Pulmonary artery (tissue), 1 donor: ENCODE measurements around a stretch of chr7.

DNA sequence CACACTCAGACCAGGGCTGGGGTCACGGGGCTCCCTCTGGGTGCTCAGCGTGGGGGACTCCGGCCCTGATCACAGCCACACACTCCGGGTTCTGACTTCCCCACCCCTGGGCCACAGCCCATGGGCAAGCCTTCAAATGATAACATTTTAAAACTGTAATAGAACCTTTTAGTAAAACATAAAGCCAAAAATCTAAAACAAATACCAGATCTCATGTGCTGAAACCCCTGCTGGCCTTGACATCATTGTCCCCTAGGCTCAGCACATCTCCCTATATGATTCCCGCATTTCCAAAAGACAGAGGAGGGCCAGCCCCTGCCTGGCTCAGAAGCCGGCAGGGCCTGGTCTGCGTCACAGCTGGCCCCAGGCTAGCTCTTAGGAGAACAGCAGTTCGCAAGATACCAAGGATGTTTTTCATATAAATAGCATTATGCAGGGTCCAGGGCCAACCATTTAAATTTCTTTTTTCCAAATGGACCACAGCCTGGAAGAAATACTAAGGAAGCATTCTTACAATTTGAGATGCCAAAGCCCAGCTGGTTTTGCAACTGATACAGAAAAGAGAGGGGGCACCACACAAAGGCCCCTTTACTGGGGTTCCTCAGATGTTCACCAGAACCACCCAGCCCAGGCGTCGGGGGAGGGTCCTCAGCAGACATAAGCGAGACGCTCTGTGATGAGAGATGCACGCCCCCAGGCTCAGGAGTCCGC, 3.2 kb downstream of the CRYGN start:
- PRO-cap: no peak

DNA sequence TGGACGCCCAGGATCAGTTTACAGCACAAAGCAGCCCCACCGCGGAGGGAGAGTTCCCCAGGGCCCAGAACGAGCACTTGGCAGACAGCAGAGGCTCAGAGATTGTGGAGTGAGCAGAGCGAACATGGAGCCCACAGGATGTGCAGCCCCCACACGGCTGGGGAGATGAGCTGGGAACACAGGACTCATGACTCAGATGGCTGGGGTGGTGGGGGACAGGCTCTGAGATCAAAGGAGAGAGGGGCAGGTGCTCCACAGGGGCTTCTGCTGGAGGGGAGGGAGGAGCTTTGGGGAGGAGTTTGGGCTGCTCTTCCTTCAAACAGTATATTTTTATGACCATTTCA, 757 bp upstream of the CRYGN start:
- PRO-cap: no peak

- PRO-cap: no peak
These were observed 26.2 kb upstream of the CRYGN start for GRCh38 chr7:151466074-151466656.

GRCh38 chr7:151472721-151473302, 32.9 kb upstream of the CRYGN start:
- PRO-cap: no peak

- PRO-cap: no peak
These were observed 25.2 kb downstream of the RHEB start for GRCh38 chr7:151494470-151494925.

DNA sequence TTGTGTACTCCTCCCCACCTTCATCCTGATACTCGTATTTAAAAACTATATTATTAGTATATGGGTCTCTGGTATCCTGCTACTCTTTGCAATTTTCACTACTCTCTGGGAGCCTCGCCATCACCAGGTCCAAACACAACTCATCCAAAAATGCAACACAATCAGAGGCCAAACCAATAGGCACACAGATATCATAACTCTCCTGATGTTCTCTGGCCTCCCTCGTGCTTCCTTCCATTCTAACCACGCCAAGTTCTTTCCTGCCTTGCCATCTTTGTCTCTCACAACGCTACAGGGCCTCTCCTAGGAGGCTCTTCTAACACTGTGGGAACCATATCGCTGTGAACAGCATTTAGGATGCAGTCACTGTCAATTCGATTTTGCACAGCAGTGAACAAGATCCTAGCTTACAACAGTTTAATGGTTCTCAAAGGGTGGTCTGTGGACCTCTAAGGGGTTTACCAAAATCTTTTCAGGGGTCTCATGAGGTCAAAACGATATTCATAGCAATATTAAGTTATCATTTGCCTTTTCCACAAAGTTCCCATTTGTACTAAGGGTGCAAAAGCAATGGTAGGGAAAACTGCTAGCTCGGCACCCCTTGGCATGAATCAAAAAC, 7.2 kb downstream of the RHEB start:
- PRO-cap: no peak

GRCh38 chr7:151669110-151670119, 149.7 kb upstream of the RHEB start:
- PRO-cap: no peak

DNA sequence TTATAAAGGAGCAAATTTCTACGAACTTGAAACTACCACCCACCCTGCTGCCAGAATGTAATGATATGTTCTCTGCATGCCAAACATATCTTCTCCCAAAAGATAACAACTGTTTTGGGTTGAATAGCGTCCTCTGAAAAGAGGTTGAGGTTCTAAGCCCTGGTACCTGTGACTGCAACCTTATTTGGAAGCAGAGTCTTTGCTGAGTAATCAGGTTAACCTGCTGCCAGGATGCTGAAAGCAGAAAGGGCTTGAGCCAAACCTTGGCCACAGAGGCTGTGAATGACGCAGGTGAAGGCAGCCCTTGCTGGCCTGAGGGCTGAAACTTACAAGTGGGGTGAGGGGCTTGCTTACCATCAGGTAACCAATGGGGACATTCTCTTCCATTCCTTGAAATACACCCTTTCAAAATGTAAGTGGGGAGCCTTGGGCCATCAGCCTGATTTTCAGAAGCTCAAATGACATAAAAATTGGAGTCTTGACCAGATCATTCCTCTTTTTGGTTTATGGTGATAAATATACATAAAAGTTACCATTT, 151.9 kb upstream of the RHEB start:
- PRO-cap: no peak

DNA sequence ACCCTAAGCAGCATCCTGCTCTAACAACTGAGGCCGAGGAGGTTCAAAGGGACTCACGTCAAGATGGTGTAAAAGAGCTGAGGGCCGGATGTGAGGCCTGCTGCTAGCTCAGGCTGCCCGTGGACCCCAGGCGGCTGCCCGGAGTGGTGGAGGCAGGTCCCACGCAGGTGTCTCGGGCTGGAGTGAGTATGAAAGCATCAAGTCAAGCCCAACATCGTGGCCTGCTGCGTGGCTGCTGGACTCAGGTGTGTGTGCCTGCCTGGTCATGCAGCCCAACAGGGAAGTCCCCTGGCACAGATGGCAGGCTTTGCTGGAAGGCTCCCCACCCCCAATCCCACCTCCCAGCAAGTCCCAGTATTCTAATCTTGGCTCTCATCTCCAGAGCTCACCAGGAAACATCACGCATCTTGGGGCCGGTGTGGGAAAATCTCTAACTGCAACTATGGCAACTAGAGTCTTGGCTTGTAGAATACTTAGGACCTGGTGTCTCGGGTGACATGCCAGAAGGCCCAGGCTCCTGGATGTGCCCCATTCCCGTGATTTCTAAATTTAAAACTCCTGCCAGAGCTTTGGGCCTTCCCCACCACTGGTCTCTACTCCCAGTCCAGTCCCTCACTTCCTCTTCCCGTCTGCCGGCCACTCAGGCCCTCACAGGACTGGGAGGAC, 86.0 kb downstream of the PRKAG2 start:
- PRO-cap: no peak

DNA sequence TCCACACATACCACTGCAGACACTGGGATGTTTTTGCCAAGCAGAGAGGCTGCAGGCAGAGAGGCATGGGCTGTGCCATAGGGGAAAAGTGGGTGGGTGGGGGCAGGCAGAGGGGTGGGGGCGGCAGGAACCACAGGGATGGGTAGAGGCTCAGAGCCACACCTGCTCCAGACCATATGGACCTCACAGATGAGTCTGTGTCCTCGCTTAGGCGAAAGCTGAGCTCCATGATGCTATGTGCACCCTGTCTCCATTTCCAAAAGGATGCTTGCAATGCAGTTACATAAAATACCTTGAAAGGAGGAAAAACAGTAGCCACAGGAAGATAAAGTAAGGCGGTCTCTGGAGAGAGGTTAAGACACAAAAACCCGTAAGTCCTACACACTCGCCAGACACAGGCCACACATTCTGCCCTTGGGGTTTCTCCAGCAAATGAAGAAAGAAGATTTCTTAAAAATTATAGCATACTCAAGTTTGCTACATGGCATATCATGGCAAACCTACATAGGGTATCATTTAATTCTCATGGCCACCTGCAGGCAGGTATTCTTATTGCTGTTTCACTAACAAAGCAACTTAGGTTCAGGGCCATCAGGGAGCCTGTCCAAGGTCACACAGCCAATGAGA, 21.2 kb downstream of the PRKAG2 start:
- PRO-cap: no peak

GRCh38 chr7:151875624-151876228, 1.2 kb downstream of the PRKAG2 start:
- PRO-cap: unidirectional peak, plus-strand start at chr7:151875691; bidirectional peak, plus-strand start at chr7:151876170, minus-strand start at chr7:151876045

DNA sequence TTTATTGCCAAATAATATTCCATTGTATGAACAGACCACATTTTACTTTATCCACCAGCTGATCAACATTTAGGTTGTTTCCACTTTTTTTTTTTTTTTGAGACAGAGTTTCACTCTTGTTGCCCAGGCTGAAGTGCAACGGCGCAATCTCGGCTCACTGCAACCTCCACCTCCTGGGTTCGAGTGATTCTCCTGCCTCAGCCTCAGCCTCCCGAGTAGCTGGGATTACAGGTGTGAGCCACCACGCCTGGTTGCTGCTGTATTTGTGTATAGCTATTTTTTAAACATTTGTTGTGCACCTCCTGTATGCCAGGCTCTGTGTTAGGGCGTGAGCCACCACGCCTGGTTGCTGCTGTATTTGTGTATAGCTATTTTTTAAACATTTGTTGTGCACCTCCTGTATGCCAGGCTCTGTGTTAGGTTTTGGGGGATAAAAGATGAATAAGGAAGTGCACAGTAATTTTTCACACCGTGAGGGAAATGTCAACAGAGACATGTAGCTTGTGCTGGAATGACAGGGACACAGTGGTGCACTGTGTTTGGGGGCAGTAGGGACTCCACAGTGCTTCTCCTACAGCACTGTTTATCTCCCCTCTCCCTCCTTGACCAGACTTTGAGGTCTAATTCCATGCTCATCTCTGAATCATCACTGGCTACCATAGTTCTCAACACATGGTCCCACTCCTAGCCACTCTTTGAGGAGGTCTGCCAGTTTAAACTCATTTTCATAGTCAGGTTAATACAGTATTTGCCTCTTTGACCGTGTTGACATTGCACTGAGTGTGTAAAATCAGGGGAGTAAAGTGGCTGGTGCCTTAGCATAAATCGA, 89.2 kb downstream of the GALNT11 start:
- PRO-cap: no peak

DNA sequence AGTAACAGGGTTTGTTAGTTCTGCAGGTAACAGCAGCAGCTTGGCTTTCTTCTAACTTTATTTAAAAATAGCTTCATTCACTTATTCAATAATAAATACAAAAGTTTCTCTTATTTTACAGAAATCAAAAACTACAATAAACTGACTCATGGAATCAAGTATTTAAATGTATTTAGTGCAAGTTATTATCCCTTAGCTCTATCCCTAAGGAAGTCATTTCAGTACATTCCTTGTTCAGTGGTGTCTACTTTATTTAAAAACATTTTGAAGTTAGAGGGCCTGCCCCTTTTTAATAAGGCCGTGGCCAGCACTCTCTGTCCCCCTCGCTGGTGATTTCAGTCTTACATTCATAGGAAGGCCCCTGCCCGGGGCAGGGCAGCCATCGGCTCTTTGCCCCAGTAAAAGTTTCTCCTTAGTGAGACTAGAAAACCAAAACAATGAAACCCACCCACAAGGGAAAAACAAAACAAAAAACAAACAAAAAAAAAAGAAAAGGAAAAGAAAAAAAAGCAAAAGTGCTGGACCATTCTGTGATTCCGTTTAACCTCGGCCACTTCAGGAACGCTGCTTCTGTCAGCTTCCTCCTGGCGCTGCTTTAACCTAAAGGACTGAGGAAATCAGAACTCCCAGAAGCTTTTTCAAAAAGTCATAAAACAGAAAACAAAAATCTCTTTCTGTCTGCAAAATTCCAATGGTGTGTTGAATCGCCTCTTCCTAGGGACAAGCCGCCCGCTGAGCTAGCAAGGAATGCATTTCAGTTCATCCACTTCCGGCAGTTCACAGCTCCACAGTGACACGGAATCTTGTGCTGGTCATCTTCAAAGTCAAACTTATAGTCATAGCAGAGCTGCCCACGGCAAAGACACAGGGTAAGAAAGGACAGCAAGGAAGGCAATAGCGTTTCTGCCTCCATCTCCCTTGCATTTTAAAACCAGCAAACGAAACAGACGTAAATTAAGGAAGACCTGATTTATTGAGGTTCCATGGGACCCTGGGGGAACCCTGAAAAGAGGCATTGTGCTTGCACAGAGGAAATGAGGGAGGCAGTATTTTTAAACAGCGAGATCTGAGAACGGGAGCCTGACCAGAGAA, 111.0 kb downstream of the GALNT11 start:
- PRO-cap: no peak

DNA sequence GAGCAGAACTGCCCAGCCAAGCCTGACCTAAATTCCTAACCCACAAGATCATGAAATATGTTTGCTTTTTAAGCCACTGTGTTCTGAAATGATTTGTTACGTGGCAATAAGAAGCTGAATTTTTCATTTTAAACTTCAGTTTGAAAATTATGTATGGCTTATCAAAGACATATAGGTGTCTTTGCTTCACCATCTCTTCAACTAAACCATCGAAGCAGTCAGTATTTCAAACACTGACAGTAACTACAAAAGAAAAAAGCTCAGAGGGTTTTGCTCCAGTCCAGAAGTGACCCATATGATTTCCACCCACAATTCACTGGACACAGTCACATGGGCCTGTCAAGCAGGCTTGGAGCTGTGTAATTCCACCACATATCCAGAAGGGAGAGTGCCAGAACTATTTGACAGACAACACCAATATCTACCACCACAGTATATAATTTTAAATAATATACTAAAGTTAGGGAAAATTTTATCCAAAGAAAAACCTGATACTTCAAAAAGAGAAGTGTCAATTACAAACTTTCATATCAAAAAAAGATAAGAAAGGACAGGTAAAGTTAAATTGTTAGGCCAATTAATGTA, 94.5 kb downstream of the KMT2C start:
- PRO-cap: no peak

DNA sequence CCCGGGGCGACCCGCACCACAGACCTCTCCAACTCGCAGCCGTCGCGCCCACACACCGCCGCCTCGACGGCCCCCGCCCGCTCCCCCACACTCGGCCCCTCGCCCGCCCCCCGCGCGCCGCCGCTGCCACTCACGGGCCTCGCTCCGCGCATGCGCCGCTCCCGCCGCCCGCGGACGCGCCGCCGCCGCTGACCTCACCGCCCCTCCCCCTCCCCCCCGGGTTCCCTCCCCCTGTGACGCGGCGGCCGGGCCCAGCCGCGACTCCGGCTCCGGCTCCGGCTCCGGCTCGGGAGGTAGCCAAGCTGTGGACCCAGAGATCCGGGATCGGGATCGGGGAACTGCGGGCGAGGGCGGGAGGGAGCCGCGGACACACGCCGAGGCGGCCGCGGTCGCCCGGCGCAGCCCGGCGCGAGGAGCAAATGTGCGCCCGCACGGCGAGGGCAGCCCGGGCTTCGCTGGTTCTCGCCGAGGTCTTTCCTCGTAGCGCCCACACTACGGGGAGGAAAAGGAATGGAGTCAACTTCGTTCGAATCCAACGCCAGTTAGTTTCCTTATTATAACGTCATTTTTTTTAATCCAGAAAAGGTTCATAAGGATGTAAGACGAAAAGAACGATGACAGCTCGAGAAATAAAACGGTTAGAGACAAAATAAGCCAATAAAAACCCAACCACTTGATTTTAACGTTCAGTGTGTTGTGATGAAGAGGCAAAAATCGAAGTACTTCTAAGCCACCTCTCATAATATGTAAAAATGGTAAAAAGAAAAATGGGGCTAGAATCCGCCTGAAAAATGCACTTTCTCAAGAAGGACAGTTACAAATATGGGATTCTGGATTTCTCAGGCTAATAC, 910 bp upstream of the KMT2C start:
- PRO-cap: bidirectional peak, plus-strand start at position 321 of the sequence, minus-strand start at position 65 of the sequence

DNA sequence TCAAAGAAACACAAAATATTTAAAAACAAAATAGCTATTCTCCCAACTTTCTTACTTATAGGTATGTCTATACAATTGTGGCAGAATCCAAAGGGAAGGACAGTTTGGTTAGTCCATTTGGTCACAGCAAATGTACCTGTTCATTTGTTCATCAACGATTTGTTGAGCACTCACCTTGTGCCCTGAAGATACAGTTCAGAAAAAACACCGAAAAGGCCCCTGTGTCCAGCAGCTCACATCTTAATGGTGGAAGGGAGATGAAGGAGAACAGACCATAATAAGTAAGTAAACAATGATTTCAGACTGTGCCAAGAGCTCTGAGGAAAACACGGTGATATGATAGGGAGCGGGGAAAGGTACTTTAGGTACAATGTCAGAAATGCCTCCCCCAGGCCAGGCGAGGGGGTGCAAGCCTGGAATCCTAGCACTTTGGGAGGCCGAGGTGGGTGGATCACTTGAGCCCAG, 24.6 kb upstream of the KMT2C start:
- PRO-cap: no peak

- PRO-cap: no peak
These were observed 646.0 kb upstream of the DPP6 start for GRCh38 chr7:153405979-153406891.

- PRO-cap: no peak
These were observed 618.9 kb upstream of the DPP6 start for GRCh38 chr7:153433262-153433639.

DNA sequence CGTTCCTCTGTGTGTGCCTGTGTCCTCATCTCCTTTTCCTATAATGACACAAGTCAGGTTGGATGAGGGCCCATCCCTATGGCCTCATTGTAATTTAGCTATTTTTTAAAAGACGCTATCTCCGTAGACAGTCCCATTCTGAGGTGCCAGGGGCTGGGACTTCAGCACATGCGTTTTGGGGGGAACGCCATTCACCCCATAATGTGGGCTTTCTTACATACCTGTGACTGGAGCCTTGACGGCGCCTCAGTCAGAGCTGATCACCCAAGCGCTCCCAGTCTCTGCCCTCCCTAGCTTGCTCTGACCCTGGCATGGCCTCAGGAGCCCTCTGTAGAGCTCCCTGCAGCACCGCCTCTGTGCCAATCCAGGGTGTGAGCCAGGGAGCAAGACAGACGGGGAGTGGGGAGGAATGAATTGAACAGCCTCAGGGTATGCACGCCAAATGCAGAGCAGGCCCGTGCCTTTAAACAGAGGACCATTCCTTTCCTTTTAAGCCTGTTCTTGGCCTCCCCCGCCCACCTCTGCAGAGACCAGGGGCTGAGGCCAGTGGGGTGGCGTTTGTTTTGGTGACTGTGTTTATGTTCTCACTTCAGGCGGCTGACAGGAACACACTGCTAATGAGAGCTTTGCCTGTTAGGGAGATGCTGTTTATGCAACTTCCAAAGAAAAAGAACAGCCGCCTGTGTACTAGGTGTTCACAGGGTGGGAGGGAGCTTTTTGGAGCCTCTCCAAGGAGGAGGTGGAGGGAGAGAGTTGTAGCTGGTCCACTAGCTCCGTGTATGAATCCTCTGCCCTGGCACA, 528.2 kb upstream of the DPP6 start:
- PRO-cap: no peak

GRCh38 chr7:153858312-153858728, 193.9 kb upstream of the DPP6 start:
- PRO-cap: no peak